Epidermal melanocyte (primary cell): ENCODE data around the genes PTGDR and PTGER2.

DNA sequence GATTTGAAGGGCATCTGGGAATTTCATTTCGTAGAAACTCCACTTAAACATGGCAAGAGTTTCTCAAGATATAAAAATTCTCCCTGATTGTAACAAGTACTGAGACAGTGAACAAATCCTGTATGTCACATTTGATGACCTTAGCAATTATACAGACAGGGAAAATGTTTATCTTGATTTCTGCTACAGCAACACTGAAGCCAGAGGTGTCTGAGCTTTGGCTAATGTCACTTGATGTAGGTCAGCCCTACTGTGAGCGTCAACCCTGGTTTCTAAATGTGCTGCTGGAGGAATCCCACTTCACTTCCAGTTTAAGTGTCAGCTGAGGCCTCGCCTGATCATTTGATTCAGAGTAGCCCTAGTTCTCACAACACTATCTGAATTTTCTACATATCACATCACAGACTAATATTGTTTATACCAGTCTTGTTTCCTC, 20.9 kb downstream of the RTRAF start:
- RRBS, result no CpG with 5 or more reads among the region's 3 CpGs

- RRBS, result no CpG with 5 or more reads among the region's 4 CpGs
These were observed 16.4 kb downstream of the NID2 start for GRCh38 chr14:52052478-52052928.

GRCh38 chr14:52175896-52176458, 91.5 kb upstream of the PTGDR start:
- RRBS, result no CpG with 5 or more reads among the region's 5 CpGs

DNA sequence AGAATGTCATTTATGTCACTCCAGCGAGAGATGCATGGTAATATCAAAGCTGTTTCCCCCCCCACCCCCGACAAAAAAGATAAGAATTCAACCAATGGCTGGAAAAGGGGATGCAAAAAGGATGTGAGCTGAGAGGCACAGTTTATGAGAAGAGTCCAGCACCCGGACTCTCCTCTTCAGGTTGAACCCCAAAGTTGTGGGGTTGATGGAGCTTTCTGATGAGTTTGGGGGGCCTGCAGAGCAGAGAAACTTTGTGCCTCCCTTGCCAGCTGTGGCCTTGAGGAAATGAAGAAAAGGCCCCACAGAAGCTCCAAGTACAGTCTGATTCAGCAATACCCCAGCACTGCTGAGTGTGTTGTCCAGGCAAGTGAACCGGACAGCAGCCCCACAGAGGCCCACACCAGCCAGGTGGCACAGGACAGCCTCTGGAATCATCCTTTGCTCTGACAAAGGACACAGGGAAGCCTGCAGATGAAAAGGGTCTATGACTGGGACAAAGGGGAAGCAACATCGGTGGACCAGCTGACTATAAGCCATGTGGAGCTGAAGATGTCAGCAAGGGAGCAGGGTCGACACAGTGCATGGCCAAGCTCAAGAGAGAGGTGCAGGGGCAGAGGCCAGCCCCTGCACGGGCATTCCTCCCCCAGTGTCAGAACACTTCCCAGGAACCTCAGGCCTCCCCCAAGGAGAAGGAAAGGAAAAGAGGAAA, 46.6 kb upstream of the PTGDR start:
- RRBS, result no CpG with 5 or more reads among the region's 7 CpGs

GRCh38 chr14:52267215-52268133, at the start of gene PTGDR:
PTGDR (plus strand) TSS chr14:52267698.
- RRBS, result no CpG with 5 or more reads among the region's 63 CpGs

DNA sequence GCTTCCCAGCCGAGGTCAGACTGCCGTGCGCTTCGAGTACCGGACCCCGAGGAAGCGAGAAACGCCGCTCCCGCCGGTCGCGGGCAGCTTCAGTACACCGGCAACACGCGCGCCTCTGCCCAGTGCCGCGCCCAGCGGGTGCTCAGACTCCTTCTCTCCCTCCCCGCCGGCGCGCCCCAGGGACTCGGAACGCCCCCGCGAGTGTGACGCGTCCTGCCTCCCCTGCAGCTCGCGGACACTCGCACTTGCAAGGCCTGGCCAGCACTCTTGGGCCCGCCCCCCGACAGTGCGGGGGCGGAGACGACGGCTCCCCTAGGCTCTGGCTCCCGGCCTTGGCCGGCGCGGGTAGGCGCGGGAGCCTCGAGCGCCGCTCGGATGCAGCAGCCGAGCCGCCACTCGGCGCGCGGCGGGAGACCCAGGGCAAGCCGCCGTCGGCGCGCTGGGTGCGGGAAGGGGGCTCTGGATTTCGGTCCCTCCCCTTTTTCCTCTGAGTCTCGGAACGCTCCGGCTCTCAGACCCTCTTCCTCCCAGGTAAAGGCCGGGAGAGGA, at the start of gene PTGER2:
Gene PTGER2, plus strand, starts transcription at position 342 of the 549 bp plus-strand sequence.
- RRBS, result 6% methylated on average over 9 of the region's 67 CpGs

DNA sequence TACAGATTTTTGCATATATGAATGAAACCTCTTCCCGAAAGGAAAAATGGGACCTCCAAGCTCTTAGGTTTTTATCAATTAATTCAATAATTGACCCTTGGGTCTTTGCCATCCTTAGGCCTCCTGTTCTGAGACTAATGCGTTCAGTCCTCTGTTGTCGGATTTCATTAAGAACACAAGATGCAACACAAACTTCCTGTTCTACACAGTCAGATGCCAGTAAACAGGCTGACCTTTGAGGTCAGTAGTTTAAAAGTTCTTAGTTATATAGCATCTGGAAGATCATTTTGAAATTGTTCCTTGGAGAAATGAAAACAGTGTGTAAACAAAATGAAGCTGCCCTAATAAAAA, 13.1 kb downstream of the PTGER2 start:
- RRBS, result no CpG with 5 or more reads among the region's 3 CpGs

DNA sequence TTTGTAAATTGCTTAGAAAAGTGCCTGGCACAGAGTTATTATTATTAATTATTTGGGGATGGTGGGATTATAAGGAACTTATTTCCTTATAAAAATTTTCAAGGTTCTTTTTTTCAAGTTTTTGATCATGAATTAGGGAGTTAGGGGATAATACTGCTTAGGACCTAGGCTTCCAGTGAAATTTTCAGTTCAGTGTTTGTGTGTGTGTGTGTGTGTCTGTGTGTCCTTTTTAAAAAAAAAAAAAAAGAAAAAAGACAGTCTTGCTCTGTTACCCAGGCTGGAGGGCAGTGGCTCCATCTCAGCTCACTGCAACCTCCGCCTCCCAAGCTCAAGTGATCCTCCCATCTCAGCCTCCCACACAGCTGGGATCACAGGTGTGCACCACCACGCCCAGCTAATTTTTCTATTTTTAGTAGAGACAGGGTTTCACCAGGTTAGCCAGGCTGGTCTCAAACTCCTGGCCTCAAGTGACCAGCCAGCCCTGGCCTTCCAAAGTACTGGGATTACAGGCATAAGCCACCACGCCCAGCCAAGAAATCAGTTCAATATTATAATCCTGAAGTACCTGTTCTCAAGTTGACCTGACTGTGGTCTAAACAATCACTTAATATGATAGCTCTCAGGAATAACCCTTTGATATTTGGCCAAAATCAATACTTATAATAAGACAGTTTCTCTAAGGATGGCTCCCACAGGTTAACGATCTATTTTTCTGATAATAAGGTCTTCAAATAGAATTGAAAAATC, 35.6 kb downstream of the ERO1A start:
- RRBS, result no CpG with 5 or more reads among the region's 4 CpGs

- RRBS, result no CpG with 5 or more reads among the region's 11 CpGs
These were observed 750 bp downstream of the ERO1A start for GRCh38 chr14:52694605-52695011.

- RRBS, result 3% methylated on average over 28 of the region's 69 CpGs
These were observed 580 bp downstream of the FERMT2 start for GRCh38 chr14:52950053-52950886.

GRCh38 chr14:53126809-53127101, 26.4 kb downstream of the DDHD1 start:
- RRBS, result no CpG with 5 or more reads among the region's 5 CpGs

- RRBS, result no CpG with 5 or more reads among the region's 2 CpGs
These were observed 91.9 kb upstream of the DDHD1 start for GRCh38 chr14:53245050-53245490.

DNA sequence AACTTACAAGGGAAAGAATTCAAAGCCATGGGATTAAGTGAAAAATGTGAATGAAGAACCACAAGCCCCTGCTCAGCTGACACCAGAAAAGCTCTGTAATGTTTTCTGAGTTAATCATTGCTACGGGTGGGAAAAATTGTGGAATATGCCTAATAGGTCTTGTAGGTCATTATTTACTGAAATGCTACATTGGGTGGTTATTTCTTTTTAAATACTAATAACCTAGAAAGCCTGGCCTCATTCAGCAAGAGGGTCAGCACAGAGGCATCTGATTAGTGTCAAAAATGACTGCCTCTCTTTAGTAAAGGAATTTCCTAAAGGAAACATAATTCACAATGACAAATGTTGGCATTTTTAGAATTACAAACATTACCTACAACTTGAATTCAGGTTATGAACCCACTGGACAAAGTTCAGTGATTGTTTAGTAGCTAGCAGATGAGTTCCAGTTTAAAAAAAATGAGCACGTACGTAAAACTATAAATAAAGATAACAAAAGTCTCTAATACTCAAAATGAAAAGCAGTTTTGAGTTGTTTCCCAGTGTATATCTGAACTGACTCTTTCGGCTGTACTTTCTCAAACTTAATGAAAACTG, 75.3 kb downstream of the BMP4 start:
- RRBS, result no CpG with 5 or more reads among the region's 4 CpGs

DNA sequence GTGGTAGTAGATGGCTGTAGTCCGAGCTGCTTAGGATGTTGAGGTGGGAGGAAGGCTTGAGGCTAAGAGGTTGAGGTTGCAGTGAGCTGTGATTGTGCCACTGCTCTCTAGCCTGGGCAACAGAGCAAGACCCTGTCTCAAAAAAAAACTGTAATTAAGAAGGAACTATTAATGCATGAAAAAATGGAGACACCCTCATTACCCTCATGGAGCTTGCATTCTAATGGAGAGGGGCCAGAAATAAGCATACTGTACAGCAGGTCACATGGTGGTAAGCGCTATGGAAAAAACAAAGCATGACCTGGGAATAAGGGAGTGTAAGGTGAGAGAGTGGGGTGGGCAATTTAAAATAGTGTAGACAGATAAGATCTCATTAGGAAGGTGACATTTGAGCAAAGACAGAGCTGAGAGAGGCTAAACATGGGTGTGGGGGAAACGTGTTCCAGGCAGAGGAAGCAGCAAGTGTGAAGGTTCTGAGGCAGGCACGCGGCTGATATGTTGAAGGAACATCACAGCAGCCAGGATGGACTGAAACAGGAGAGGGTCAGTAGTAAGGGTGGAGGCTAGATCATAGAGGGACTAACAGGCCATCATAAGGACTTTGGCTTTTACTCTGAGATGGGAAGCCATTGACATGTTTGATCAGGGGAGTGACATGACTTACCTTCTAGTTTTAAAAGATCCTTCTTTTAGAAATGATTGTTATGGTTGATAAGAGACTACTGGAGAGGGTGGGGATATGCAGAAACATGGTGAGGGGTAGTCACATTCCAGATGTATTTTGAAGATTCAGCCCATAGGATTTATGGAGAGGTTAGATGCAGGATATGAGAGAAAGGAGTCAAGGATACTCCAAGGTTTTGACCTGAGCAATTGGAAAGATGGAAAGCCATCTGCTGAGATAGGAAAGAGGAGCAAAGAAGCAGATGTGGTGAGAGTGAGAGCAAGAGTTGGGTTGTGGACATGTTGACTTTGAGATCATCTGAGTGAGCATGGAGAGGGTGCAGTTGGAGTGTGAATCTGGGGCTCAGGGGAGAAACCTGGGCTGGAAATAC, 126.9 kb downstream of the SAMD4A start:
- RRBS, result no CpG with 5 or more reads among the region's 5 CpGs

DNA sequence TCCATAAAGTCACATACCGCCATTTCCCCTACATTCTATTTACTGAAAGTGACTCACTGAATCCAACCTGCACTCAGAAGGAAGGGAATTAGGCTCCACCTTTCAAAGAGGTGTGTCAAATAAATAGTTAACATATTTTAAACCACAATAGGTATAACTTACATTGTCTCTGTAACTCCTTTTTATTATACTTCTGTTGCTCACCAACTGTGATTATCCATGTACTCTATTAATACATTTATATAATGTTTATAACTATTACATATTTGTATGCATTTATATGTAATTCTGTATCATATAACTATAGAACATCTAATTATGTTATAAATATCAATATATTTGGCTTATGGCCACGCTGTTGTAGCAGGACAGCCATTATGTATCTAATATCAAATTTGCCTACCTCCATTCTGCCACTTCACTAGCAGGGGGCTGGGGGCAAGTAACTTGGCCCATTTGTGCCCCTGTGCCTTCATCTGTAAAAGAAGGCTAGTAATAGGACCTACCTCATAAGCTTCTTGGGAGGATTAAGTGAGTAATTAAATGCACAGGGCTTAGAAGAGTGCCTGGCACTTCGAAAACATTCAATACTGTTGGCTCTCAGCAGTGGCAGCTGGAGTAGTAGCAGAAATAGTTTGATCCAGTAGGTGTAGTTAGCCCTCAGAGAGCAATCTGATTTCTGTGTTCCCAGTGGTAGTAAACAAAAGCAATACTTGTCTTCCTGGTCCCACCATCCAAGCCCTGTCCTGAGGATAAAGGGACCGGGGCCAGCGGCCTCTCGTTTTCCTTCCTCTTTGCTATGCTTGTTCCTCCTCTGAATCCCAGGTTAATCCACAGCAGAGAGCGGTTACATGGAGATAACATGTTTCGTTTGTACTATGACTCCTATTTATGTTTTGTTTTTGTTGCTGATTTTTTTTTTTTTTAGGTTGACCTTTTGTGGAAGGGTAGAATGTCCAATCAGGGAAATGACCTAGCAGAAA, 131.4 kb downstream of the SAMD4A start:
- RRBS, result no CpG with 5 or more reads among the region's 8 CpGs

- RRBS, result no CpG with 5 or more reads among the region's 7 CpGs
These were observed 119.8 kb downstream of the GCH1 start for GRCh38 chr14:54782742-54783325.

- RRBS, result no CpG with 5 or more reads among the region's 19 CpGs
These were observed 113.6 kb downstream of the GCH1 start for GRCh38 chr14:54788861-54789548.

DNA sequence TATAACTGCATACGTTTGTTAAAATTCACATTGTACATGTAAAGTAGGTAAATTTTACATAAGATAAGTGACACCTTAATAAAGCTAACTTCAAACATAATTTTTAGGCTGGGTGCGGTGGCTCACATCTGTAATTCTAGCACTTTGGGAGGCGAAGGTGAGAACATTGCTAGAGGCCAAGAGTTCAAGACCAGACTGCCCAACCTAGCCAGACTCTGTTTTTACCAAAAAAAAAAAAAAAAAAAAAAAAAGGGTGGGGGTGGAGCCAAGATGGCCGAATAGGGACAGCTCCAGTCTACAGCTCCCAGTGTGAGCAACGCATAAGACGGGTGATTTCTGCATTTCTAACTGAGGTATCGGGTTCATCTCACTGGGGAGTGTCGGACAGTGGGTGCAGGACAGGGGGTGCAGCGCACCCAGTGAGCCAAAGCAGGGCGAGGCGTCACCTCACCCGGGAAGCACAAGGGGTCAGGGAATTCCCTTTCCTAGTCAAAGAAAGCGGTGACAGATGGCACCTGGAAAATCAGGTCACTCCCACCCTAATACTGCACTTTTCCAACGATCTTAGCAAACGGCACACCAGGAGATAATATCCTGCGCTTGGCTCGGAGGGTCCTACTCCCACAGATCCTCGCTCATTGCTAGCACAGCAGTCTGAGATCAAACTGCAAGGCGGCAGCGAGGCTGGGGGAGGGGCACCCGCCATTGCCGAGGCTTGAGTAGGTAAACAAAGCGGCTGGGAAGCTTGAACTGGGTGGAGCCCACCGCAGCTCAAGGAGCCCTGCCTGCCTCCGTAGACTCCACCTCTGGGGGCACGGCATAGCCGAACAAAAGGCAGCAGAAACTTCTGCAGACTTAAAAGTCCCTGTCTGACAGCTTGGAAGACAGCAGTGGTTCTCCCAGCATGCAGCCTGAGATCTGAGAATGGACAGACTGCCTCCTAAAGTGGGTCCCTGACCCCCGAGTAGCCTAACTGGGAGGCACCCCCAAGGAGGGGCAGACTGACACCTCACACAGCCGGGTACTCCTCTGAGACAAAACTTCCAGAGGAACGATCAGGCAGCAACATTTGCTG, 32.2 kb downstream of the GCH1 start:
- RRBS, result no CpG with 5 or more reads among the region's 30 CpGs

- RRBS, result 12% methylated on average over 1 of the region's 13 CpGs
These were observed 469 bp downstream of the WDHD1 start for GRCh38 chr14:55026342-55026917.

- RRBS, result no CpG with 5 or more reads among the region's 2 CpGs
These were observed 7.2 kb upstream of the LGALS3 start for GRCh38 chr14:55121876-55122232.